Bile duct (tissue), 1 donor: ENCODE measurements around the genes ACTL8, TAS1R2 and UBR4.

- PRO-cap = no peak
These were observed at the start of gene ACTL8 for GRCh38 chr1:17755140-17755522. ACTL8 (plus strand) TSS chr1:17755333.

GRCh38 chr1:18119351-18119737 lies 11.7 kb downstream of the IGSF21 start:
- PRO-cap = no peak

GRCh38 chr1:18481788-18482287 lies 1.1 kb downstream of the KLHDC7A start:
- PRO-cap = no peak

DNA sequence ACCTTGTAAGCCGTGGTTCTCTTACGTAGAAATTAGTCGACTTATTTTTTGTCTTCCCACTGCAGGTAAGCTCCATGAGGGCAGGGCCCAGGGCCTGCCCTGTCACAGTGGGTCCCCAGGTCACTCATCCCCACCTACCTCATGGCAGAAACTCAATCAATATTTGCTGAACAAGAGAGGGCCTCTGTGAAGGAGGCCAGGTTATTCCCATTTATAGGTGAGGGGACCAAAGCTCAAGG lies 58.4 kb upstream of the PAX7 start:
- PRO-cap = no peak

- PRO-cap = no peak
These were observed at the start of gene TAS1R2 for GRCh38 chr1:18859491-18859905. TAS1R2 (minus strand) TSS chr1:18859660.

DNA sequence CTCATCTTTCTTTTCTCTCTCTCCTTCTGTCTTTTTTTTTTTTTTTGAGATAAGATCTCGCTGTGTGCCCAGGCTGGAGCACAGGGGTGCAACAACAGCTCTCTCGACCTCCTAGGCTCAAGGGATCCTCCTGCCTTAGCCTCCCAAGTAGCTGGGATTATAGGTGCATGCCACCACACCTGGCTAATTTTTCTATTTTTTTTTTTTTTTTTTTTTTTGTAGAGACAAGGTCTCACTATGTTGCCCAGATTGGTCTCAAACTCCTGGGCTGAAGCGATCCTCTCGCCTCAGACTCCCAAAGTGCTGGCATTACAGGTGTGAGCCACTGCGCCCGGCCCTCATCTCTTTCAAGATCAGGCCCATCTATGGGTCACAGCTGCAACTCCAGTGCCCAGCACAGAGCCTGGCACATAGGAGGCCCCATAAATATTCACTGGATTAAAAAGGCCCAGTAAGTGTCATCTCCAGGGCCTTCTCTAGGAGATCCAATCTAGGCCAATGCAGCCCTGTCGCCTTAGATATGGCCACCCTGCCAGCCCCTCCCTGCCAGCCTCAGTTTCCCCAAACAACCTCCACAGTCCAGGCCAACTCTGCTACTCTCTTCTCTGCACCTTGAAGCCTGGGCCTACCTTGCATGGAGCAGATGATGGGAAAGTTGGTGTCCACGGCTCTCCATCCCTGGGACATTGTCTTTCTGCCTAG lies 20.7 kb downstream of the IFFO2 start:
- PRO-cap = no peak

- PRO-cap = no peak
These were observed 14.6 kb downstream of the IFFO2 start for GRCh38 chr1:18941827-18942259.

- PRO-cap = no peak
These were observed 1.4 kb downstream of the IFFO2 start for GRCh38 chr1:18955095-18955416.

- PRO-cap = bidirectional peak, plus-strand start at chr1:19011443, minus-strand start at chr1:19011222
These were observed 54.3 kb upstream of the IFFO2 start for GRCh38 chr1:19010348-19011645.

DNA sequence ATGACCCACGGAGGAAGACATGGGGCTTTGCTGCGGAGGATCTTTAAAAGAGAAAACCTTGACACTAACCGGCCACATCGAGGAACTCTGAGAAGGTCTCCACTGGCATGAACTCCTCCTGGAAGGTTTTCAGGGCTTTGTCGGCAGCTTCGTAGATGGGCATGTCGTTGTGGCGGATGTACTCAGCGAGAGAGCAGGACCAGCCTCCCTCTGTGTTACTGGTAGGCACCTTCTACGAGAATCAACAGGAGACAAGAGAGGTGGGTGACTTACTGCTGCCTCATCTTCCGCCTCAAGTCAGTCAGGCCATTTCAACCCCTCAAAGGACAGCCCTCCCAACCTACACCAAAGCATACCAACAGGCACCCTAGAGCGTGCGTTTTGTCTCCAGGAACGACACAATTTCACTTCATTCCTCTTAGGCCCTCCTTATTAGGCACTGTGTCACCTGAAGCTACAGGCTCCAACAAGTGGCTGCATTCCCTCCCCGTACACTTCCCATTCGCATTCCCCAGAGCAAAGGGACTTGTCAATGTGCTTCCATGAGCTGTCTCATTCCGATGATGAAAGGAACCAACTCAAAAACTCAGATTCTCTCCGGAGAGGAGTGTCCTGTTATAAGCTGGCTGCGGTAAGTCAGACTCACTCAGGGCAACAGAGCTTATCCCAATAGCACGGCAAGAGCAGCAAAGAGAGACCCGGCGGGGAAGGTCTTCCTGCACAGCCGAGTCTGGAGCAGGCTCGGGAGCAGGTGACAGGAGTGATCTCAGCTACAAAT lies 120.4 kb upstream of the IFFO2 start:
- PRO-cap = no peak

DNA sequence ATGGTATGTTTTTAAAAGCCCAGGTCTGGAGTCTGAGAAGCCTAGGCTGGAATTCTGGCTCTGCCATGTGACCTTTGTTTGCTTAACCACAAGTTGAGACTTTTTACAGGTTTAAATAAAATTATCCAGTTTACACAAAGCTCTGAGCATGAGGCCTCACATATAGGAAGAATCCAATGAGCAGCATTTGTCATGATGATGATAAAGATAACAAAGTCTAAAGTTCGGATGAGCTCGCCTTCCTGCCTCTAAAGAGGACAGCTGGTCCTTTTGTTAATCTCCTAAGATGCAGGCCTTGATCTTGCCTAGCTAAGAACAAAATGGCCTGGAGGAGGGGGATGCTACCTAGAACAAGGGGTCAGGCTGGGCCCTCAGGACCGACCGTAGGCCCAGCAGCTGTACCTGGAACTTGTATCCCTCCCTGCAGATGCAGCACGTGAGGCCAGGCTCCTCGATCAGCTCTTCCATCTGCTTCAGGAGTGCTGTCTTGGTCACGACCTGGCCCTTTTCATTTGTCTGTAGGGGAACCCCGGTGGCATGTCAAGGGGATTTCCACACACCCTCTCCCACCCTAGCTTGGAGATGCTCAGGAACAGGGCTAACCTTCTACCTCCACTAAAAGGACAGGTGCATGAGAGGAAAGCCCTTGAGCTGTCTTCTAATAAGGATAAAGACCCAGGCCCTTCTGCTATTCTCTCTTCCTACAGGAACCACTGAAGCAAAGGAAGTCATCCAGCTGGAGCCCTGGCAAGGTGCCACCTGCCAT lies 122.5 kb downstream of the UBR4 start:
- PRO-cap = no peak

- PRO-cap = no peak
These were observed 88.8 kb downstream of the UBR4 start for GRCh38 chr1:19121130-19121902.

GRCh38 chr1:19127329-19128067 lies 82.6 kb downstream of the UBR4 start:
- PRO-cap = no peak

- PRO-cap = no peak
These were observed 65.8 kb downstream of the UBR4 start for GRCh38 chr1:19143899-19144976.

DNA sequence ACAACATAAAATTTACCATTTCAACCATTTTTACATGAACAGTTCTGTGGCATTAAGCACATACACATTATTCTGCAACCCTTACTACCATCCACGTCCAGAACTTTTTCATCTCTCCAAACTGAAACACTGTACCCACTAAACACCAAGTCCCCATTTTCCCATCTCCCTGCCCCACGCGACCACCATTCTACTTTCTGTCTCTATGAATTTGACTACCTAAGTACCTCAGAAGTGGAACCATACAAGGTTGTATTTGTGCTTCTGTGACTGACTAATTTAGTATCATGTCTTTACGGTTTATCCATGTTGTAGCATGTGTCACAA lies 28.3 kb downstream of the UBR4 start:
- PRO-cap = no peak

DNA sequence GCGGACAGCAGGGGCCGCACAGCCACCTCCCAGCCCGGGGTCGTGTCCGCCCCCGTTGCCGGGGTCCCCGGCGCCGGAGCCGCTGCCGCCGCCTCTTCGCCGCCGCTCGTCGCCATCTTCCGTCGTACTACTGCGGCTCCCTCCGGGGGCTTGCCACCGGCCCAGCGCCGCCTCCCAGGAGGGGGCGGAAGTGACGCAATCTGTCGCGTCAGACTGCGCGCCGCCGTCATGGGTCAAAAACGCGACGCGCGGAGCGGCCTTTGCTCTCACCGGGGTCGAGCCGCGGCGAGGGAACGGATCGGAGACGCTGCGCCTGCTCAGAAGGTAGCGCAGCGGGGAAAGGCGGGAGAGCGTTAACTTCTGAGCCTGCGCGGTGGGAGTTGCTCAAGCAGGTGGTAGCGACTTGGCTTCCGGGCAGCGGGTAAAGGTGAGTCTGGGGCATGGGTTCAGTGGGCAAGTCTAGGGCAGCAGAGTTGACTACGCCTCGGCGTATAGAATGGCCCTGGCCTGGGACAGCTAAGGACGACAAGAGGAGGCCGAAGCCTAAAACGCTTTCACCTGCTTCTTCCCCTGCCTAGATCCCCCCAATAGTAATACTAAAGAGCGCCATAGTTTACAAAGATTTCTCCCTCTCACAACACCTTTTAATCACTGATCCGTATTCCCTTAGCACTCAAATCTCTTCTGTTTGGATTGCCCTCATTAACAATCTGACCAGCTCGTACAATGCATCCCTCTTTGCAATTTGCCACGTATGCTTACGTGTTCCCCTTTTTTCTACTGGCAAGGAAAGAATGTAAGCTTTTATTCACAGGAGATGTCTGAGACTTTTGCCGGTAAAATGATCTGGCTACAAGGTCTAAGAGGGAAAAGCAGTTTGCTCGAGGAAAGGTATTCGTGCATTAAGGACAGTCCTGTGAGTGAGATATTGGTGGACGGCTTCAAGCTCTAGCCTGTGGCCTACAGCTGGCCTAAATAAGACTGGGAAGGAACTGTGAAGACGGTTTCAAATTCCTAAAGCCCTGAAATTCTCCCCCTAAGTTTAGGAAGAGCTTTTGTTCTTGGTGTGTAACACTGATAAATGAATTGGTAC lies at the start of gene UBR4:
UBR4 (minus strand) TSS at position 134 of the 1,093 bp plus-strand sequence.
- PRO-cap = bidirectional peak, plus-strand start at position 263 of the sequence, minus-strand start at position 129 of the sequence

GRCh38 chr1:19232479-19233665 lies 18.5 kb downstream of the EMC1 start:
- PRO-cap = no peak

- PRO-cap = no peak
These were observed 10.5 kb downstream of the EMC1 start for GRCh38 chr1:19240874-19241255.

- PRO-cap = unidirectional peak, minus-strand start at chr1:19427243
These were observed 58.5 kb downstream of the CAPZB start for GRCh38 chr1:19426742-19427335.

DNA sequence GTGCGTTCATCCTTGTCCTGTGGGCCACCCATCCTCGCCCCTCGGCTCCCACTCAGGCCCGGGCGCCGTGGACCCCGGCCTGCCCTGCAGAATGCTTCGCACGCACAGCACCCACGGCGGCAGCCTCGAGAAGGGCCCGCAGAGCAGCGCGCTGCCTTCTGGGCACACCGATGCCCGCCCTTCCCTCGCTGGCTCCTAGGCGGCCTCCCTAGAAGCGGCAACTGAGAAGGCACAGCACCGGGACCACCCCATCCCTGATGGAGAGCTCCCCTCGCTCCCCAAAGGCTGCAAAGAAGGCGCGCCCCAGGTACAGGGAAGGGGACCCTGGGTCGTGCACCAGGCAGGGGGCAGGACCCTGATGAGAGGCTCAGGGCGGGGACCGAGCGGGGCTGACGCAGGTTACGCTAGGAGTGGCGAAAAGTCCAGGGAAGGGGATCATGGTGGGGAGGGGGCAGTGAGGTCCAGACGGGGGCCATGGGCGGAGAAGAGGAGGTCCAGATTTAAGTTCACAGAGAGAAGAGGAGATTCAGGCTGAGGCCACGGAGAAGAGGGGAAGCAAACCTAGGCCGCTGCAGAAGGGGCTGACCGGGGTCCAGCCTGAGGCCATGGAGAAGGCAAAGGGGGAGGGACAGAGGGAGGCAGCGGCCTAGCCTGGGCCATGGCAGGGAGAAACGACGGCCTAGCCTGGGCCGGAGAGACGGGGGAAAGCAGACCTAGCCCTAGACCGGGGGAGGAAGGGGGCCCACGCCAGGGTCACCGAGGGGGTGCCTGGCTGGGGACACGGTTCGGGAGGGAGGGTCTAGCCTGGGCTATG lies 783 bp downstream of the CAPZB start:
- PRO-cap = no peak